ENCODE data around the genes CEP72, TPPP and ZDHHC11B.

- PRO-cap = unidirectional peak, minus-strand start at chr5:14822
- RRBS, 2 experiments = no CpG with 5 or more reads among the region's 2 CpGs
Measured at GRCh38 chr5:14594-14948, 77.4 kb upstream of the PLEKHG4B start.

GRCh38 chr5:168467-168727 is 22.9 kb upstream of the LRRC14B start:
- PRO-cap = no peak
- RRBS, 2 experiments = no CpG with 5 or more reads among the region's 5 CpGs

GRCh38 chr5:193949-194704 is 2.8 kb downstream of the LRRC14B start:
- PRO-cap = no peak
- RRBS, 2 experiments = no CpG with 5 or more reads among the region's 21 CpGs

DNA sequence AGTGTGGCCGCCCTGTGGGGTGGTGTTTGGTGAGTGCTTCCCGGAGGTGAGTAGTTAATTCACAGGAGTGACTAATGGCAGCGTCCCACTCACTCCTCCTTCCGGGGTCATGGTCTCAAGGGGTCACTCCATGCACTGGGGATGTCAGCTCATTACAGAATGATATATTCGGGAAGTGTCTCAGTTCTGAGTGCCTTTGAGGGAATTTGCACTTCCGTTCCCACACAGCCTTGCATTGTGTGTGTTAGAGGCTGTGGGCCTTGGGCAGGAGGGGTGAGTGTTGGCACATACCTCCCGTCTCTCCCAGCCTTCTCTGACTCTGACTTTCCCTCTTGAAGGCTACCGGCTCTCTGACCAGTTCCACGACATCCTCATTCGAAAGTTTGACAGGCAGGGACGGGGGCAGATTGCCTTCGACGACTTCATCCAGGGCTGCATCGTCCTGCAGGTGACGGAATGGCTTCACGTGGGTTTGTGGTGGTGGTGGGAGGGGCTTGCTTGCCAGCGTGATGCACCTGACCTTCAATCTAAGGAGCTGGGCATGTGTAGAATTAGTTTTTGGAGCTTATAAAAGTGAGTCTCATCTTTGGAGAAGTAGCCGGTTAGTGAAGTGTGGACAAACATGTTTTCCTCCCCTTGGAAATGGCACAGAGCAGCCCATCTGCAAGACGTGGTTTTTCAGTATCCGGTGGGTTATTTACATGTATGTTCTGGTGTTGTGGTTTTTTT is 10.4 kb upstream of the AHRR start:
- PRO-cap = no peak
- RRBS, 2 experiments = 71 to 84% methylated on average over 5 of the region's 20 CpGs

DNA sequence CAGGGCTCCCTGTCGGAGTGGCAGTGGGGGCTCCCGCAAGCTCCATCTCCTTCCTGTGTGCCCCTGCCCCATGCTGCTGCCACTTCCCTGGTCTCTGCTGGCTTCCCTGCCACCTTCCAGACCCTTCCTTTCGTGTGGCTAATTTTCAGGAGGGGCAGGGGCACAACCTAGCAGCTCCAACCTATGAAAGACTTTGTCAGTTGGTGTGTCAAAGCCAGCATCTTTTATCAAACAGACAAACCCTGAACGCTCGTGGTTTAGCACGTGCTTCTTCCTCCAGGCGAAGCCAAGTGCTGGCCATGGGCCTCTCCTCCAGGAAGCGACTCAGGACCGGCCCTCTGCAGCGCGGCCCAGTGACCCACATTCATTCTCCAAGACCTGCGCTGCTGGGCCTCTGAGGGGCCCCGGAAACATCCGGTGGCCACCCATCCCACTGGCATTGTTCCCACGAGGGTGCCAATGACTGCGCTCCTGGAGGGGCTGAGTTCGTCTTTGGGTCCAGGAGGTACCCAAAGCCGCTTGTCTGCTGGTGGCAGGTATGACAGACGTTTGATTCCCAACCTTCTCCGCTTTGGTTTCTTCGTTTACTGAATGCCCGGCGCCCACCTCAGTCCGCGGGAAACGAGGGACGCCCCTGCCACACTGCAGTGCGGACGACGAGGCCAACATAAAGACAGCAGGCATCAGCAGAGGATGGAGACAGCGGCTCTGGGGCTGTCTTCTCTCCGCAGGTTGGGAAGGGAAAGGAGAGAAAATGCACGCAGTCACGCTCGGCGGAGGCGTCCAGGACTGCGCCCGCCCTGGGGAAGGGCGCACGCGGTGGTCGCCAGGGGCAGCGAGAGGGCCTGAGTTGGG is 610 bp upstream of the EXOC3 start:
- PRO-cap = bidirectional peak, plus-strand start at position 610 of the sequence, minus-strand start at position 332 of the sequence
- RRBS, 2 experiments = 11 to 22% methylated on average over 5 of the region's 44 CpGs

DNA sequence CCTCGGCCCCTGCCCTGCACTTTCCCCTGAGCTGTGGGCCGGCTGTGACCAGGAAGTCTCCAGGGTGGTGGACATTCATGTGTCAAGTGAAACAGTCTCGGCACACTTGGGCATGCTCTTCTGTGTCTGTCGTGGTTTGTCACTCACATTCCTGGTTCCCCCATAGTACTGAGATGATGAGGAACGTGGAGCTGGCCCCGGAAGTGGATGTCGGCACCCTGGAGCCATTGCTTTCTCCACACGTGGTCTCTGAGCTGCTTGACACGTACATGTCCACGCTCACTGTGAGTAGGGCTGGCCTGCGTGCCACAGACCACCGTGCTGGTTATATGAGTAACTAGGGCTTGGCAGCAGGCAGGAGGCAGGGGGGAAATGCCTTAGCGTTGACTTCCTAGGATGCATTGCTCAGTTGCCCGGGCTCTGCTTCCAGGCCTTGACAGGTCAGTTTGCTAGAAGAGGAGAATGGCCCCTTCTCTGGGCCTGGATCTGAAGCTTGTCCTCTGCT is 13.8 kb downstream of the EXOC3 start:
- PRO-cap = no peak
- RRBS, 2 experiments = 100% methylated on average over 1 of the region's 14 CpGs; no CpG with 5 or more reads in 1 of the 2 experiments

GRCh38 chr5:514601-515678 is 9.3 kb downstream of the SLC9A3 start:
- PRO-cap = no peak
- RRBS, 2 experiments = no CpG with 5 or more reads among the region's 25 CpGs

- PRO-cap = bidirectional peak, plus-strand start at chr5:612362, minus-strand start at chr5:612171
- RRBS, 2 experiments = under 1 to 1% methylated on average over 44 to 47 of the region's 102 CpGs
Measured at GRCh38 chr5:611960-612975, at the start of gene CEP72. TSS of gene CEP72 (plus strand) at chr5:612340.

- PRO-cap = no peak
- RRBS, 2 experiments = 81 to 83% methylated on average over 6 of the region's 21 CpGs
Measured at GRCh38 chr5:624628-625161, 12.6 kb downstream of the CEP72 start.

DNA sequence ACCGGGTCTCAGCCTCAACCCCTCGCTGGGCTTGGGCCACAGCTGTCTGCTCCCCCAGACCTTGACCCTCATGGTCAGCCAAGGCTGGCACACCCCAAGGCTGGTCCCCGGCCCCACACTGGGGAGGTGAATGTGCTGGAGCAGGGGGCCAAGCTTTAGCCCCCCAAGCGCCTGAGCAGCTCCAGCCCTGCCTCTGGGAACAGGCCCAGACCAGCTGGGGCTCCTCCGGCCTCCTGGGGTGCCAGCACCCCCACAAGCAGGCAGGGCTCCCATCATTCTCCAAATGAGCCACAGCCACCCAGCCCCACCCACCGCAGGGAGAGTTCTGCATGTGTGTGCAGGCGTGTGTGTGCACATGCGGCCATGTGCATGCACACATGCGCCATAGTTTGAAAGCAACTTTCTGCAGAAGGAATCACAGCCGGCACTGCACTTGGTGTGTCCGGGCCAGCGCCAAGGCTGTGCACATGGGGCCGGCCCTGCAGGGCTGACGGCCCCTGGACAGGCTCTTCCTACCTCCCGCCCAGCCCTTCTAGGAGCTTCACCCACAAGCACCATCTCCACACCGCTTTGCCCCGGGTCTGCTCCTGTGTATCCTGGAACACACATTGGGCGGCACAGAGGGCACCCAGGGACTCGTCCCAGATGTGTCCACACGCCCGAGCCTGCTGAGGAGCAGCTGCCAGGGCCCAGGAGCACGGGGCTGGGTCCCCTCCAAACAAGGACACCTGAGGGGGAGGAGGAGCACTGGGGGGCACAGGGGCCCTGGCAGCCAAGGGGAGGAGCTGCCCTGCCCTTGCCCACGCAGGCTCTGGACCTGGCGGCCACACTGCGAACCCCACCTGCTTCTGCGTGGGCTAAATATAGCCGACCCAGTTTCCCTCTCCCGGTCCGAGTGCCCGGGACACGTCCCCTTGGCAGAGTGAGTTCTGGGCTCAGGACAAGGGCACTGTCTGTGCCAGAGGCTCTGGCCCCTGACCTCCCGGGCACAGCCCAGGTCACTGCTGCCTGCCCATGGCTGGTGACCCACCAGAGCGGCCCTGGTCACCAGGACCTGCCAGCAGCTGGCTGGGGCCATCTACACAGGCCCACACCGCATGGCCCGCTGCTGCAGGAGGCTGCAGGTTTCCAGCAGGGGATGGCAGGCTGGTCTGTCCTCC is 19.2 kb downstream of the TPPP start:
- PRO-cap = unidirectional peak, plus-strand start at position 118 of the sequence
- RRBS, 2 experiments = 87 to 94% methylated on average over 3 to 6 of the region's 35 CpGs

DNA sequence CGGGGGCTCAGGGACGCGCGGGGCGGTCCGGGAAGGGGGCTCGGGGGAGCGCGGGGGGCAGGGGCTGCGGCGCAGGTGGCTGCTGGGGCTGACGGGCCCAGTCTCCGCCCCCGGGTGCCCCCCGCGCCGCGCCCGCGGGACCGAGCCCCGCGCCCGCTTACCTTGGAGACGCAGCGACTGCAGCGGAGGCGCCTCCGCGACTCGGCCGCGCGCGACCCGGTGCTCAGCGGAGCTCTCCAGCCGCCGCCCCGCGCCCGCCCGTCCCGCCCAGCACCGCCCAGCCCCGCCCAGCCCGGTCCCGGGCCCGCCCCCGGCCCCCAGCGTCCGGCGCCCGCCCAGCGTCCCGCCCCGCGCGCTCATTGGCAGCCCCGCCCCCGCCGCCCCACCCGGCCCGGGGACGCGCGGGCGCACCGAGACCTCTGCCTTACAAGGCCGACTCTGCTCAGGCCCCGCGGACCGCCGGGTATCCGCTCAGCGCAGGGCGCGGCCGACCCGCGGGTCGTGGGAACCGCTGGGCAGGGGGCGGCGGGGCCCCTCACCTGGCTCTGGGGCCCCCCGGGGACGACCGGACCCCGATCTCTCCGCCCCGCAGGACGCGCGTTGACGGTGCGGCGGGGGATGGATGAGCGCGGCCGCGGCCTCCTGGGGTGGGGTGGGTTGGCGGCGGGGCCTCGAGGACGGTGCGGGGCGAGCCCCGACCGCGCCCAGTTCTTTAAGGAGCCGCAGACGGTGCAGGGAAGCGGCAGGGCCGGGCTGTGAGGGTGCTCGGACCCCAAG is at the start of gene TPPP:
TSS of gene TPPP (minus strand) at position 236 of the 777 bp plus-strand sequence.
- PRO-cap = bidirectional peak, plus-strand start at position 398 of the sequence, minus-strand start at position 221 of the sequence
- RRBS, 2 experiments = under 1 to 2% methylated on average over 34 to 38 of the region's 115 CpGs

- PRO-cap = no peak
- RRBS, 2 experiments = no CpG with 5 or more reads among the region's 13 CpGs
Measured at GRCh38 chr5:756909-757415, 27.6 kb downstream of the ZDHHC11B start.

GRCh38 chr5:784487-785333 is at the start of gene ZDHHC11B:
TSS of gene ZDHHC11B (minus strand) at chr5:784729.
- PRO-cap = bidirectional peak, plus-strand start at chr5:784876, minus-strand start at chr5:784722; unidirectional peak, plus-strand start at chr5:785088; bidirectional peak, plus-strand start at chr5:785128, minus-strand start at chr5:785119
- RRBS, 2 experiments = under 1 to 1% methylated on average over 5 to 12 of the region's 105 CpGs

GRCh38 chr5:801545-801799 is 16.9 kb upstream of the ZDHHC11B start:
- PRO-cap = no peak
- RRBS, 2 experiments = no CpG with 5 or more reads among the region's 5 CpGs

- PRO-cap = no peak
- RRBS, 2 experiments = no CpG with 5 or more reads among the region's 22 CpGs
Measured at GRCh38 chr5:957413-958125, 51.0 kb upstream of the NKD2 start.

DNA sequence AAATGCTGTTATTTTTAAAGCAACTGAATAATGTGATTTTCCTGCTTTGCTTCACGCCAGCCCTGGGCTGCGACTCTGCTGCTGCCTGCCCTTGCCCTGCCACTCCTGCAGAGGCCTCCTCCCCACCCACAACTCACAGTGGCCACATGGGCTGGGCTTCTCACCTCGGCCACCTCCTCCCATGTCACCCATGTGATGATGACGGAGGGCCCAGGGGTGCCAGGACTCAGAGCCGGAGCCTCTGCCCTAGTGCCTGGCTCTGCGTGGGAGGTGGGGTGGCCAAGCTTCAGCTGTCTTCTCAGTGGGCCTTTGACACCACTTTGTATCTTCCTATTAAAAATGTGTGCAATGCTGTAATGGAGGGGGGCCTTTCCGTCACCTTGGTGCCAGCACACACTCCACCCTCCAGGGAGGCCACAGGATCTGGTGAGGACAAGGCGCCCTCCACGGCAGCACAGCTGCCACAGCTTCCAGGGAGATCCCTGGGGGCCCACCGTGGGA is 48.0 kb upstream of the NKD2 start:
- PRO-cap = no peak
- RRBS, 2 experiments = no CpG with 5 or more reads among the region's 10 CpGs

GRCh38 chr5:982431-982787 is 26.2 kb upstream of the NKD2 start:
- PRO-cap = no peak
- RRBS, 2 experiments = 37 to 84% methylated on average over 2 of the region's 11 CpGs

GRCh38 chr5:1049082-1049879 is 40.7 kb downstream of the NKD2 start:
- PRO-cap = no peak
- RRBS, 2 experiments = no CpG with 5 or more reads among the region's 34 CpGs

DNA sequence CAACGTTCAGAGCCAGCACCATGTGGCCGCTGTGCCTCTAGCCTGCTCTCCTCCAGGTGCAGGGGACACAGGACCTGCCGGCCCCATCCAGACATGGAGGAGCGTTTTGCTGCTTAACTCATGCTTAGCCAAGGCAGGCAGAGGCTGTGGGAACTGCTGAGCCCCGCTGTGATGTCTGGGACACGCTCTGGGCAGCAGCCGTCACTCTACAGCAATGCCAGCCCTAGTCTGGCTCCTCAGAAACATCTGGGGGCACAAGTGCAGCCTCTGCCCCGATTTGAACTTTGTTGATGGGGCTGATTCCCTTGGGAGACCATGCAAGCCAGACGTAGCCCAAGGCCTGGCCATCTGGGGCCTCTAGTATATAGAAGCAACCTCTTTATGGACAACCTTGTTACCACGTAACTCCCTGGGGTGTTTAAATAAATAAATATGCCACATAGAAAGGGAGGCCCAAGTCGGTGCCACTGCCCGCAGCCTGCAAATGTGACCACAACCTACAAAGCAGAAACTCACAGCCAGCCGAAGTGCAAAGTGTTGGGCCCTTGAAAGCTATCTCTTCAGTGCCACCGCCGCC is 42.1 kb downstream of the NKD2 start:
- PRO-cap = no peak
- RRBS, 2 experiments = no CpG with 5 or more reads among the region's 15 CpGs

DNA sequence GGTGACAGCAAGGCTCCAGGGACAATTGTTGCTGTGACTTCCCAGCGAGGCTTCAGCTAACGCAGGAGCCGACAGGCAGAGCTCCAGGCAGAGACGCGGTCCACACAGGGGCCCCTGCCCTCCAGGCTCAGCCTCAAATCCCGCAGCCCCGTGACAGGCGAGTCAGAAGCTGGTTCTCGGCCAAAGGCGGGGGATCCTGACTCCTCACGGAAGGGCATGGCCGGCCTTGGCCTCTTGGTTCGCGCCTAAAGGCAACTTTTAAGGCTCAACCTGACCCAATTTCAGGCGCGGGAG is 21.3 kb downstream of the SLC12A7 start:
- PRO-cap = no peak
- RRBS, 2 experiments = no CpG with 5 or more reads among the region's 16 CpGs

Measured in HEK293 (cell line).